Upper lobe of left lung (tissue), 5 donors: ENCODE data around the gene NRG2.

GRCh38 chr5:139574151-139574900, 13.2 kb downstream of the UBE2D2 start:
- PRO-cap, 2 experiments, result no peak in any of the 2 experiments
- RAMPAGE, long total RNA, 4 experiments, result start-site peak on the plus strand in 2 of 4 experiments, at chr5:139574652-139574736 at its widest, 15 to 20 reads per replicate

GRCh38 chr5:139659677-139660087, 11.5 kb downstream of the CXXC5 start:
- PRO-cap, 2 experiments, result no peak in any of the 2 experiments
- RAMPAGE, long total RNA, 4 experiments, result no peak in any of the 4 experiments

DNA sequence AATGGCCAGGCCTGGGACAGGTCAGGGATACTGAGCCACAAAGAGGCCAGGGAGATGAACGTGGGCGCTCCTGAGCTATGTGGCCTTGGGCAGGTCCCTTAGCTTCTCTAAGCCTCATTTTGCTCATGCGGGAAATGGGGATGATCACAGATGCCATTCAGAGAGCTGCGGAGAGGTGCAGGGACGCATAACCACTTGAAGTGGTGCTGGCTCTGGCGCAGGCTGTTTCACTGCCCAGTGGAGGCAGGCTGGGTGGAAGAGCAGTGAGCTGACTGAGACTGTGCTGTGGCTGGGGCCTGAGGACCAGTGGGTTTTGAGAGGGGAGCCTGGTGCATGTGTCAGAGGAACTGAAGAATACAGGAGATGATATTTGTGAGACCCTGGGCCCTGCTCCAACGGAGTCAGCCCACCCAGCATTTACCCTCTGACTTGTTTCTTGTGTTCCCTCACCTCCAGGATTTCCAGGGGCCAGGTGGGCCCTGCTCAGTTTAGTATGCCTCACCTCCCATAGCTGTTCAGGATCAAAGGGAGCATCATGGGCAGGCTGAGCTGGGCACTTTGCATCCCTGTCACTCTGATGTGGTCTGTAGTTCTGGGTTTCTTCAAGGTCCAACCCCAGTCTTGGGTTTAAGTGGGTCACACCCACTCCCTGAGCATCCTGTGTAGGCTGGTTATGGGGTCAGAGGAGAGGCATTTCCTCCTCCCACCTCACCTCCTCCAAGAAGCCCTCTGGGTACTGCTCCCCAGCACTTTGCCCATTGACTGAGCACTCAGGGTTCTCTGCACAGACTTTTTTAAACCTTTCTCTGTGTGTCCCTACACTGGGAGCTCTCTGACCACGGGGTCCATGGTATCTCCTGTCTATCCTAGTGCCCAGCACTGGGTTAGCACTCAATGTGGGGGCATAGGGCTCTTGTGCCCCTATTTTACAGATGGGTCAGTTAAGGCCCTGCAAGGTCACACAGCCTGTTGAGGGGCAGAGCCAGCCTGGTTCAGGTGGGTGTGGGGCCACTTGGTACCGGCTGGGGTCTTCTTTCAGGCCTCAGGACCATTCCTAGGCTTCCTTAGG, 18.7 kb downstream of the CXXC5 start:
- PRO-cap, 2 experiments, result no peak in any of the 2 experiments
- RAMPAGE, long total RNA, 4 experiments, result no peak in any of the 4 experiments

DNA sequence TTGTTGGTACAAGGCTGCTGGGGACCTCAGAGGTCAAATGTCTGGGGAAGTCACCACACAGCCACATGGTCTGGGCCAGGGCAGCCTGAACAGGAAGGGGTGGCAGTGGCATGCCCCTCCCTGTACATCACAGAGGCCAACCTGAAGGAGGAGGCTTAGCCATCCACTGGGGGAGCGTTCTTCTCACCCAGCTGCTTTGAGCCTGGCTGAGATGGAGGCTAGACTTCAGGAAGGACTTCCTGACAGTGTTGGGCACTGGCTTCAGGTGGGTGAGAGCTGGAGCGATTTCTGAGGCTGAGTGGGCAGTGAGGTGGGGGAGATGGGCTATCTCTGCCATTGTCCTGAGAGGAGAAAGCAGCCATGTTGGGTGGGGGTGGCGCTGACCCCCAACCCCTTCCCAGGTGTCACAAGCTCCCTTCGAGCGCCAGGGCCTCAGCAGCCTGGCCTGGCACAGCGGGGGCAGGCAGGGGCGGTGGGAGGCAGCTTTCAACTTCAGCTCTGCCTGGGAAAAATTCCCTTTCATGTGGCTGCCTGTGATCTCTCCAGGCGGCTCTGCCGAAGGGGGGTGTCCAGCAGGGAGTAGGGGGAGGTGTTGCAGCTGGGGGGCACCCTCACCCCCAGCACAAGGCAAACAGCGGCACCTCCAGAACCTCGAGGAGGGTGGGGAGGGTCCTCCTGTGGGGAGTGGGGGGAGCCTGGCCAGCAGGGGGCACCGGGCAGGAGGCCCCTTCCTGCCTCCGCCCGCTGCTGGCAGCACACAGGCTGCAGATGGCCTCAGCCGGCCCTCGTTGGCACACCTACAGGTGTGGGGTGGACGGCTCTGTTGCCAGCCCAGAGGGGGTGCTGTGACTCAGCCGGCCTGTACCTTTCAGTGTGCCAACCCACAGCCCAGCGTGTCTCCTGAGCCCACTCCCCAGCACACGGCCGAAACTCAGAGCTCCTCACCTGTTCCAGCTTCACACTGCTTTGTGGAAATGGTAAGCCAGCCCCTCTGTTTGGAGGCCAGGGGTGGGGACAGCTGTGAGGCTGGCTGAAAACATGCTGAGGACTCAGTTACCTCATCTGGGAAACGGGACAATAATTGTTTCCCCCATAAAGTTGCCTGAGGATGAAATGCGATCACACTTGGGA, 36.7 kb downstream of the CXXC5 start:
- PRO-cap, 2 experiments, result no peak in any of the 2 experiments
- RAMPAGE, long total RNA, 4 experiments, result no peak in any of the 4 experiments

GRCh38 chr5:139710669-139711694, 62.8 kb downstream of the CXXC5 start:
- PRO-cap, 2 experiments, result no peak in any of the 2 experiments
- RAMPAGE, long total RNA, 4 experiments, result no peak in any of the 4 experiments

DNA sequence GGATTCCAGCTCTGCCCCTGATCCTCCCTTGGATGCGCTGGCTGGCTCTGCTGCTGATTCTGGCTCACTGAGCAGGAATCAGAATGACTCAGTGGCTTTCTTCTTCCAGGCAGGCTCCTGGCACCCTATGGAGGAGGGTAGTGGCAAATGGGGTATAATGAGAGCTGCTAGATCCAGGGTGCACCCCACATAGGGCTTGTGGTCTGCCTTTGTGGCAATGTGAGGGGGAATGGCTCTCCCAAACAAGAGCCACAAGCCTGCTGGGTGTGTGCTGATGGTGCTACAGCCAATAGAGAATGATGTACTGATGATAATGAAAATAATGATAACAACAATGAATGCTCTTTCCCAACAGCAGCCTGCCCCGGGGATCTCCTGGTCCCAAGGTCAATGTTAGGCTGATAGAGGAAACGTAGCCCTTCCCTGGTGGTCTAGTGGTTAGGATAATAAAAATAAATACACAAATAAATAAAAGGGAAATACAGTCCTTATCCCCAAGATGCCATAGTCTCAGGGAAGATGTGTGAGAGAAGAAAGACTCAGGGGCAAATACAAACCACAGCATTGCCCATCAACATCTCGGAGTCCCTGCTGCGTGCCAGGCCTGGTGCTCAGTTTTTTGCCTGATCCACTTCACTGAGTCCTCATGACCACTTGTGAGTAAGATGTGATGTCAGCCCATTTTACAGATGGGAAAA, 34.9 kb upstream of the PSD2 start:
- PRO-cap, 2 experiments, result no peak in any of the 2 experiments
- RAMPAGE, long total RNA, 4 experiments, result no peak in any of the 4 experiments

DNA sequence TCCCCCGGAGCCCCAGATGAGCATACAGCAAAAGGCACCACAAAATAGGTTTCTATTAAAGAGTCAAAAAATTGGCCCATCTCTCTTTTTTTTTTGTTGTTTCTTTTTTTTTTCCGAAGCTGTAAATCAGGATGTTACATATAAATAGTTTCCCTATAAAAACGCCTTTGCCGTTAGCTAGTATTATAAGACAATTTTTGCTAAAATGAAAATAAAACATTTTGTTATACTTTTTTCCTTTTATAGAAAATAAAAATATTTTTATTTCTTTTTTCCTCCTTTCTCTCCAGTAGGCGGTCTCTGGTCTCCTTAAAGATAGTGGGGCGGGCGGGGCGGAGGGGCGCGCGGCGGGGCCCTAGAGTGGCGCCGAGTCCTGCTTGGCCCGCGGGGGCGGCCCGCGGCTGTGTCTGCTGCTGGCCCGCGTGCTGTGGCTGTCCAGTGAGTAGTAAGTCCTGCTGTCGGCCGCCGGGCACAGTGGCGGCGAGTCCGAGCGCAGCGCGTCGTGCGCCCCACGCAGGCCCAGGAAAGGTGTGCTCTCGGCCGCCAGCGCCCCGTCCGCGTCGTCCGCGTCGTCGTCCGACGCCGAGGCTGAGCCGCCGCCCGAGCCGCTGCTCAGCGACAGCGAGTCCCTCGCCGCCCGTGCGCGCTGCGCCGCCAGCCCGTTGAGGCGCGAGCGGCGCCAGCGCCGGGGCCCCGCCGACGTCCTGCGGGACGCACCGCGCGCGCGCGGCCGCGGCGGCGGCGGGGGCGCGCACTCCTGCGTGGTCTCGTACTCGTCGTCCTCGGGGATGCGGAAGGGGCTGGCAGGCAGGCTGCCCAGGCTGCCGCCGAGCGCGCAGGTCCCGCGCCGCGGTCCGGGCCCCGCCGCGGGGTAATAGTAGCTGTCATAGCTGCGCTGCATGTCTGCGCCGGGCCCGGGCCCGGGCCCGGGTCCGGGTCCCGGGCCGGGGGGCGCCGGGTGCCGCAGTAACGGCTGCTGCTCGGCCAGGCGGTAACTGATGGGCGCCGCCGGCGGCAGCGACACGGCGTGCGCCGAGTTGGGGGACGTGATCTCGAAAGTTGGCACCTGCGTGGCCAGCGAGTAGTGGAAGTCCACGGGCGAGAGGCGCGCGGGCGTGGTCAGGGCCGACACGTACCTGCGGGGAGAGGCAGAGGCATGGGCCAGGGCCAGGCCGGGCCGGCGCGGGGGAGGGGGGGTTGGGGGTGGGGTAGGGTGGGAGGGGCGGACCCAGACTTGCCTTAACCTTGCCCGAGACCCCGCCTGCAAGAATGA, 52.4 kb downstream of the PSD2 start:
- PRO-cap, 2 experiments, result peak in 2 of 2 experiments; most common plus-strand start position 772 of the sequence (in 1); most common minus-strand start position 706 of the sequence (in 2)
- RAMPAGE, long total RNA, 4 experiments, result no peak in any of the 4 experiments

DNA sequence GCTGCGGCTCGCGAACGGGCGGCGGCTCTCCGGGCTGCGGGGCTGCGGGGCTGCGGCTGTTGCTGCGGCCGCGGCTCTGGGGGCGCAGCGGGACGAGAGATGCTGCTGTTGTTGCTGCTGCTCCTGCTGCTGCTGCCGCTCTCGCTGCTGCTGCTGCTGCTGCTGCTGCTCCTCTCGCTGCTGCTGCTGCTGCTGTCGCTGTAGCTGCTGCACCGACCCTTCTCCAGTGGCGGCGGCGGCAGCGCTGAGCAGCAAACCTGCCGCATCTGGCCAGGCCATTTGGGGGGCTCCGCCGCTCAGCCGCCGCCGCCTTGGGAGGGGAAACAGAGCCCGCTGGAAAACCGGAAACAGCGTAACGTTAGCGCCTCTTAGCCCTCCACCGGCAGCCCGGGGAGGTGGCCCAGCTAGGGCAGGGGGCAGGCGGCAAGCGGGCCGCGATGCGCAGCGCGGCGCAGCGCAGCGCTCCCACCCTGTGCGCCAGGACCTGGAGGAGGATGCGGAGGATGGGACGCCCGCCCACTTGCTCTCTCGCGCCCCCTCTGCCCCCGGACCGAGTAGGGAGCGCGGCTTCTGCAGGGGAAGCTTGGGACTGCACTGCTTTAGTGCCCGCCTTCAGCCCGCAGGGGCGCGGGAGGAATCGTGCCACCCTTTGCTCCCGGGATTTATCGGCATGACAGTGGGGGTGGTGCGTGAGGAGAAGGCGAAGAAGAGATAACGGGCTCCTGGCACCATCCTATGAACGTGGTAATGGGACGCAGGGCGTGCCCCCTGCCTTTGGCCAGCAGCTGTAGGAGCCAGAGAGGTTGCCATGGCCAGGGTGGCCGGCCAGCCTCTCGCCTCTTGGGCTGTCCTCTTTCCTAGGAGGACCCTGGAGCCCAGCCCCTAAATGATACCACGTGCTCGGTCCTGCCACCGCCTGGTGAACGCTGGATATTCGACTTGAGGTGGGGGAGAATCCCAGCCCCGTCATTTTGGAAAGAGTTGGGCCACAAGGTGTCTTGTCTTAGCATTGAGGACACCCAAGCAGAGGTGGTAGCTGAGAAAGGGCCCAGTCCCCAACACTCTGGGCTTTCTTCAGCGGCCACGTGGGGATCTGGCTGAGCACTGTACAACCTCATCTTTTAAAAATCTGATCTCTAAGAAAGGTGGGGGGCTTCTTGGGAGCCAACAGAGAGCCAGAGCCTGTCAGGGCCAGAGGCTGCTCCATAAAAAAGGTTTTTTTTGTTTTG, at the start of gene NRG2:
Gene NRG2, minus strand, starts transcription at position 496 of the 1,229 bp plus-strand sequence.
- PRO-cap, 2 experiments, result peak in 1 of 2 experiments; most common minus-strand start position 486 of the sequence (in 1)
- RAMPAGE, long total RNA, 4 experiments, result start-site peak on the minus strand in 1 of 4 experiments, centred at position 475 of the sequence, 6 reads per replicate

GRCh38 chr5:140108900-140109710, 4.8 kb upstream of the PURA start:
- PRO-cap, 2 experiments, result no peak in any of the 2 experiments
- RAMPAGE, long total RNA, 4 experiments, result start-site peak on the minus strand in 2 of 4 experiments, at chr5:140109237-140109276 at its widest, 8 to 10 reads per replicate

- PRO-cap, 2 experiments, result peak in 2 of 2 experiments; most common plus-strand start chr5:140114875 (in 1); most common minus-strand start chr5:140114769 (in 1)
- RAMPAGE, long total RNA, 4 experiments, result start-site peak on the minus strand in 2 of 4 experiments, at chr5:140114686-140114808 at its widest, 9 to 14 reads per replicate
Observed at GRCh38 chr5:140114257-140115476, 758 bp downstream of the PURA start.

DNA sequence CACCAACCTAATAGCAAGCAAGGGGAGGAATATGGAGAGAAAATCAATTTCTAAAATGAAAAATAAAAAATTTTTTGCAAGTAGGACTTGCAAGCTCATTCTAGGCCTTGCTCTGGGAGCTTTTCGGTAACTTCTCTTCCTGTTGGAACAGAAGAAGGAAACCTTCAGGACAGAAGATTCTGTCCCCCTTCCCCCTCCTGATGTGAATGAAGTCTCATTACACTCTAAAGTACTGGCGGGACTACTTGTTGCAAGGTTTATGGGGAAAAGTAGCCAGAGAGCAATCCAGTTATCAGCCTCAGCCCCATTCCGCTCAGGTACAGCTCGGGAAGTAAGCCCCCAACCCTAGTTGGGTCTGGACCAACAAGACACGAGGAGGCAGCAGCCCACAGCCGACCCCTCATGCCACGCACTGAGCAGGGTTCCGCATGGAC, 559 bp upstream of the CYSTM1 start:
- PRO-cap, 2 experiments, result no peak in any of the 2 experiments
- RAMPAGE, long total RNA, 4 experiments, result no peak in any of the 4 experiments

GRCh38 chr5:140219641-140220063, 44.7 kb downstream of the CYSTM1 start:
- PRO-cap, 2 experiments, result no peak in any of the 2 experiments
- RAMPAGE, long total RNA, 4 experiments, result no peak in any of the 4 experiments

GRCh38 chr5:140223556-140223929, 48.6 kb downstream of the CYSTM1 start:
- PRO-cap, 2 experiments, result no peak in any of the 2 experiments
- RAMPAGE, long total RNA, 4 experiments, result no peak in any of the 4 experiments

DNA sequence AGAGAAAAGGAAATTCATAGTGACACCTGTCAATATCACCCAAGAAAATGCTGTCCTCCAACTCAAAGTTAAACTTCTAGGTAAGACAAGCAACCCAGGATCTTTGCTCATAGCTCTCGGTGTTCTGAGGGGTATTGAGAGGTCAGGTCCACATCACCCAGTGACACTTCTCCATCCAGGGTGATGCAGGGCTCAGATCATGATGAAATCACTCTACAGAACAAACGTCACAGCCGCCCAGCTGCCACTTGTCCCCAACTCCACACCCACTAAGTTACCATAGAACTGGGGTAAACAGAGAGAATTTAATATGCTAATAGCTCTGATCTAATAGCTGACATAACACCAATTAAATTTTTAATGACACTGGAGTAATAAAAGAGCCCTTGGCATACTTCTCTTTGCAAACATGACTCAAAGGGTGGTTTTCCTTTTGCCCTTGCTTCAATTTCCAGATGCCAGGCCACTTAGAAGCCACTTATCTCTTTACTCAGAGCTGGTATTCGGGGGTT, 41.1 kb downstream of the PFDN1 start:
- PRO-cap, 2 experiments, result no peak in any of the 2 experiments
- RAMPAGE, long total RNA, 4 experiments, result no peak in any of the 4 experiments

DNA sequence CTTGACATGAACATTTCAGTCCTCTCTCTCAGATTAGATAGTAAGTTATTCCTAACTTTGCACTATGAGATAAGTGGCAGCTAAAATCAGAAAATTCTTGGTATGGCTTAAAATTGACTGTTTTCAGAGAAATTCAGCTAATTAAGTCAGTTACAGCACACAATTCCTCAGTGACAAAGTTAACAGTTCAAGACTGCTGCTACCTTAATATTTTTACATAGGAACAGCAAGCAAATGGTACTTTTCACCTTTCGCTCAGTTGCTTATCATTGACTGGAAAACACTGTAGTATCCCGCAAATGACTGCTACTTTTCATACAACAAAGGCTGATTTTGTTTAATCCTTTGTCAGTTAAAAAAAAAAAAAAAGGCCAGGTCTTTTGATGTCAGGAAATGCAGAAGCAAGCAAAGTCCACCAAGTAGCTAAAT, 9.9 kb downstream of the PFDN1 start:
- PRO-cap, 2 experiments, result no peak in any of the 2 experiments
- RAMPAGE, long total RNA, 4 experiments, result no peak in any of the 4 experiments

DNA sequence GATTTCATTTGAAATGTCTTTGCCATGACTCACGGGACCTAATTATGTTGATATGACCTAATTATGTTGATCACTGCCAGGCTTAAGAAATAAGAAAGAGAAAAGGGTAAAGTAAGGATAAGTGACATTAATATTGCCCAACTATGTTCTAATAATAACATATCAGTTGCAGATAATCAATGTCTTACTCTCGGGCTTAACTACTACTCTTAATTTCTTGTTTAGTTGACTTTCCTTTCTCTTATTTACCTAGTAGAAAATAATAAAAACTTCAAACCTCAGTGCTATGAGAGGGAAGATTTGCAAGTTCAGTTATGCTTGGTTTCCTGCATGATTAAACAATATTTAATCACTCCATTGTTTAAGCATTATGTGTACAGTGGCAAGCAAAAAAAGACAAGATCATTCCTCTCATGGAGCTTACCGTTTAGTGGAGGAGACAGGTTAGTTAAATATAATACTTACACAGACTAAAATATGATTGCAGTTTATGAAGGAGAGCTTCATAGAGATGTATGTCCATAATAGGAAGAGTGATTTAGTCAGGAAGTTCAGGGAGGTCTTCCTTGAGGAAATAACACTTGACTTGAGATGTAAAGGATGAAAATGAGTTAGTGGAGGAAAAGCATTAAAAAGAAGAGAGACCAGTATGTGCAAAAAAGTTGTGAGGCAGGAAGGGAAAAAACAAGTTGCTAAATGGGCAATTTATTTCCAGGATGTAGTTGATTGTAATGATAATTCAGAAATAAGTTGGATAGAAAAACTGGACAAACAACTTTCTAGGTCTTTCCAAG, 66.8 kb upstream of the EIF4EBP3 start:
- PRO-cap, 2 experiments, result no peak in any of the 2 experiments
- RAMPAGE, long total RNA, 4 experiments, result start-site peak on the plus strand in 1 of 4 experiments, centred at position 422 of the sequence, 14 reads per replicate

- PRO-cap, 2 experiments, result no peak in any of the 2 experiments
- RAMPAGE, long total RNA, 4 experiments, result no peak in any of the 4 experiments
Observed at GRCh38 chr5:140531112-140531990, 16.1 kb upstream of the EIF4EBP3 start.

GRCh38 chr5:140549934-140550565, 2.6 kb downstream of the EIF4EBP3 start:
- PRO-cap, 2 experiments, result no peak in any of the 2 experiments
- RAMPAGE, long total RNA, 4 experiments, result no peak in any of the 4 experiments

GRCh38 chr5:140563453-140564141, 801 bp downstream of the APBB3 start:
- PRO-cap, 2 experiments, result no peak in any of the 2 experiments
- RAMPAGE, long total RNA, 4 experiments, result no peak in any of the 4 experiments

DNA sequence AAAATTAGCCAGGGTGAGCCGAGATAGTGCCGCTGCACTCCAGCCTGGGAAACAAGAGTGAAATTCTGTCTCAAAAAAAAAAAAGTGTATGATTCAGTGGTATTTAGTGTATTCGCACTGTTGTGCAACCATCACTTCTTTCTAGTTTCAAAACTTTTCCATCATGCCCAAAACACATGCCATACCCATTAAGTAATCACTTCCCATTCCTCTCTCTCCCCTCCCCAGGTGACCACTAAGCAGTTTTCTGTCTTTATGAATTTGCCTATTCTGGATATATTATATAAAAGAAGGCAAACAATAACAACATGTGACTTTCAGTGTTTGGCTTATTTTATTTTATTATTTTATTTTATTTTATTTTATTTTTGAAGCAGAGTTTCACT, 30.0 kb downstream of the CD14 start:
- PRO-cap, 2 experiments, result no peak in any of the 2 experiments
- RAMPAGE, long total RNA, 4 experiments, result no peak in any of the 4 experiments